GM23248 (cell line): ENCODE measurements around the genes SMAP1 and KCNQ5.

DNA sequence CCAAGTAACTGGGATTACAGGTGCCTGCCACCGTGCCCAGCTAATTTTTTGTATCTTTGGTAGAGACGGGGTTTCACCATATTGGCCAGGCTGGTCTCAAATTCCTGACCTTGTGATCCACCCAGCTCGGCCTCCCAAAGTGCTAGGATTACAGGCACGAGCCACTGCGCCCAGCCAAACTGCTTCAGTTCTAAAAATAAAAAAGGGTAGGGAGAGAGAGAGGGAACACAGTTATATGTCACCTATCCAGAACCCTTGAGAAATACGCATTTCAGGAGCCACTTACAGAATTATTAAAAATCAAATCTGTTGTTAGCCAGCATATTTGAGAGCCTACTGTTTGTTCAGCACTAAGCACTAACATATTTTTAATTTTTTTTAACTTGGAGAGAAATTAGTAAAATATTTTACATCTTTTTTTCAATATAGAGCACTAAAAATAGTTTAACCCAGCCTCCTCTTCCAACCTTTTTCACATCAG, 14.1 kb upstream of the SDHAF4 start:
- RAMPAGE, long total RNA, result no peak

- RAMPAGE, long total RNA, result no peak
Measured at GRCh38 chr6:70667515-70668763, at the start of gene SMAP1. SMAP1 (plus strand) TSS chr6:70667883.

- RAMPAGE, long total RNA, result no peak
Measured at GRCh38 chr6:70955660-70956231, 1.1 kb downstream of the B3GAT2 start.

DNA sequence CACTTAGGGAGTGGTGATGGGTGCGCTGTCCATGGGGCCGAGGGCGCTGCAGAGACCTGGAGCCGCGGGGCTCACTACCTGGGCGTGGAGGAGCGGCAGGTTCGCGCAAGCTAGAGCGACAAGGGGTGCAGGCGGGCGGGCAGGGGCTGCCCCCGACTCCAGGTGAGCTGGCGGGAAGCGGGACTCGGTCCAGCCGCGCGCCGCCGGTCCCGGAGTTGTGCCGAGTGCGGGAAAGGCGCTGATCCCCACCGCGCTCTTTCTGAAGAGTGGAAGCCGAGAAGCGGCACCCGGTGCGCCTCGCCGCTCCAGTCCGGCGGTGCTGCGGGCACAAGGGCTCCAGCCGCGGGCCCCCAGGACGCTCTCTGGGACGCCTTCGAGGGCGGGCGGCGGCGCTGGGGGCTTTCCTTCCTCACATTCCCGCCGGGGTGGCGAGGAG, 326 bp downstream of the B3GAT2 start:
- RAMPAGE, long total RNA, result no peak

DNA sequence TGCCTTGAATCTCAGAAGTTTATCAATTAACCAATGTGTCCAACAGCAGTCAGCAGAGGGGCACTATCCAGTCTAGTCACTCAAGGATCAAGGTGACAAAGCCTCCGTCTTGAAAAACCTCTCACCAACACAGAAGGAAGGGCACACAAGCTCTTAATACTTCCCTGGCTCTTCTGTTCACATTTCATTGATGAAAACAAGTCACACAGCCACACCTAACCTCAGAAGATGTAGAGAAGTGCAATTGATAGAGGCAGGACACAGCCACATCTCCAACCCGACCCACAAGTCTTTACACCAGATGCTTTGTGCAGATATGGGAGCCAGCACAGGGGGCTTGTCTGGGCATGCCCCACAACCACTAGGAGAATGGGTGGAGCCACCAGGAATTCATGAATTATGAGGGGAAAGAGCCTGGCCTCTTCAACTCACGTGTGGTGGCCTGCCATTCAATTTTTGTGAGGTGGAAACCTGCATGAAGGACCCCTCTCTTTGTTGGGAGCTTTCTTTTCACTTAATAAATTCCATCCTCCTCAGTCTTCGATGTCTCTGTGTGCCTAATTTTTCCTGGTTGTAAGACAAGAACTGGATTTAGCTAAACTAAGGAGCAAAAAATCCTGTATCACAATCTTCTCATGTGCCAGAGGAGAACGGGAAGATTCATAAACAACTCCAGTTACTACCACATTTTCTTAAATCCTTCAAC, 79.1 kb downstream of the OGFRL1 start:
- RAMPAGE, long total RNA, result no peak

- RAMPAGE, long total RNA, result no peak
Measured at GRCh38 chr6:72561236-72561602, 60.6 kb upstream of the KCNQ5 start.

- RAMPAGE, long total RNA, result no peak
Measured at GRCh38 chr6:72621950-72622722, at the start of gene KCNQ5. KCNQ5 (plus strand) TSS chr6:72622064.

DNA sequence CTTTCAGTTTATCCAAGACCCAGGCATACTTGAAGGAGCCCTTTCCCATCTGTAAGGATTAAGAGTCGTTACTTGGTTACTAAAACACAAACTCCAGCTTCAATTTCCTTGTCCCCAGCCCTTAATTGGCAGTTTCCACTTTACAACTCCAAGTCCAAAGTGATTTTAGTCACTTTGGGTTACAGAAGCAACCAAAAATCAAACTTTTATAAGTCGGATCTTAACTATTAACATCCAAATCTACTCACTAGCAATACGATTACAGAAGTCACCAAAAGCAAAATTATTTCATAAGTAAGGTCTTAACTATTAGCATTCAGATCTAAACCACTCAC, 1.4 kb downstream of the EEF1A1 start:
- RAMPAGE, long total RNA, result no peak

DNA sequence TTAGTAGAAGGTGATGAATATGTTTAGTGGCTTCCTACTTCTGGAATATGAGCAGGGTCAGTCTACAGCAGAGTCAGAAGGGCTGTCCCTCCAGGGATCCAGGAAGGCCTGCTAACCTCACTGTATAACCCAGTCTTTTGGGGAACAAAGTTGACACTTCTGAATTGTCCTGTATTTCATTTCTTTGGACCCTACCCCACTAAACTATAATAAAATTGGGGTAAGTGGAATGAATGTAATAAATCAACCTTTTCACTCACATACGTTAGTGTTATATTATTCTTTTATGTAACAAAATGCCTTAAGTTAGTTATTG, 191.0 kb downstream of the CD109 start:
- RAMPAGE, long total RNA, result no peak

DNA sequence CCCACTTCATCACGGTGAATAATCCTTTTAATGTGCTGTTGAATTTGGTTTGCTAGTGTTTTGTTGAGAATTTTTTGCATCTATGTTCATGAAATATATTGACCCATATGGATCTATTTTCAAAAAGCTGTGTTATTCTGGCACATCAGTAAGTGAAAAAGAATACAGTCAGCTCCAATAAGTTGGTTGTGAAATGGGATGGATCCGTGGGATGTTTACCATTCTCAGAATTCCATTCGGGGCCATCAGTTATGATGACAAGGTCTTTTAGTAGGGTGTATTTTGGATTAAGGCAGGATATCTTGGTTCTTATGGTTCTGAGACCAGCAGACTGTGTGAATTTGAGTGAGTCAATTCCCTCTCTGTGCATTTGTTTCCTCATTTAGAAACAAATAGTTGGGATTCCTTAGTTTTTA, 287.3 kb downstream of the CD109 start:
- RAMPAGE, long total RNA, result no peak

- RAMPAGE, long total RNA, result no peak
Measured at GRCh38 chr6:74075379-74075909, 379.4 kb downstream of the CD109 start.

- RAMPAGE, long total RNA, result no peak
Measured at GRCh38 chr6:74137897-74138621, 442.1 kb downstream of the CD109 start.

DNA sequence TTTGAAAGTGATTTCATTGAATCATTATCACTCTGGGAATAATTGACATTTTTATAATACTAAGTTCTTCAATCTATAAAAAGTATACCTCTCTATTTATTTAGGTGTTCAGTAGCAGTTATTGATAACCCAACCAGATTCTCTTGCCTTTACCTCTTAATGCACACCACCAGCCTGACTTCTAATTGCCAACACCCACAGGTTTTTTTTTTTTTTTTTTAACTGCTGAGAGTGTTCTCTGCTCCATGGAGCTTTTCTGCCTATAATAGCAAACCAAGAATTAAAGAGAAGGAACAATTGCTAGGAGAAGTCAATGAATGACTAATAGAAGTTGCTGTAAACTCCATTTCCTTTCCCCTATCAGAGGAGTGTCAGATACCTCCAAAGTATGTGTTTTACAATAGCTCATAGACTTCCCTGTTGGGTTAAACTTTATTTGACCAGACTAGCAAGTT, 707.6 kb downstream of the COL12A1 start:
- RAMPAGE, long total RNA, result no peak

DNA sequence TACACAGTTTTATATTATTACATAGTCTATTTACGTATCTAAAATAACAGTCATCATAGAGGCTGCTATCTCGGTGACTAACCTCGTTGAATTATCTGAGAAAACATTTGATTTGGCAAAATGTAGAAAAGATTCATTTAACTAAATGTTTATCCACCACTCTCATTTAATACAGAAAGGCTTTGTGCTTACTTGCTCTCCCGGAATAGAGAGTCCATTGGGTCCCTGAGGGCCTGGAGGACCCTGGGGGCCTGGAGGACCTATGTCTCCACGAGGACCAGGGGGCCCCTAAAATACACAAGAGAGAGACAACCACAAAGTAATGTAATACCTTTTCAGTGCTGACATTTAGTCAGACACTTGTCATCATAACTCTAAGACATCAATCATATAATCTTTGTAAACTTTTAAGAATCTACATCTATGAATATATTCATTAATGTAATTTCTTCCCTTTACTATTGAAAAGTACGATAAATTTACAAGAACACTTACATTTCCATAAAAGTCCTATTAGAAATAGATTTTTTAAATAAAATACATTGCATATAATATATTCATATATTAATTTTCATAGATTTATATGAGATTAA, 103.4 kb downstream of the COL12A1 start:
- RAMPAGE, long total RNA, result no peak

DNA sequence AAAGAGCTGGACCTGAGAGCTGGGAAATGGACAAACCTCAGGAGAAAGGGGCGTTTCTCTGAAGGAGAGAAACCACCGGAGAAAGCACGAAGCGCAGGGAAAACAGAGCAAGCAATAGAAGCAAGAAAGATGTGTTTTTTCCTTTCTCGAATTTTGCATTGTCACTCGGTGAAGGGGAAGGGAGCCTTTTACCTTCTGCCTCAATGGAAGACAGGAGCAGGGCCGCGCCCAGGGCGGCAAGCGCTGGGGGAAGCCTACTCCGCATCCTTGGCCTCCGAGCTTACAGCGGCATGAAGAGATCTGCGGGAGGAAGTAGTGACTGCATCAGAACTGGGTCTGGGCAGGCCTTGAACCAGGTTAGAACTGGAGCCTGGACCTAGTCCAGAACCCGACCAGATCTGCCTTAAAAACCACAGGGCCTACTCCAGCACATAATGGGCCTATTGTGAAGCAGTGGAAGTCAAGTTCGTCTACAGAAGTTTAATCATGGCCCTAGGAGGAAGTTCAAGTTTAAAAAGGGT, 3.3 kb downstream of the COL12A1 start:
- RAMPAGE, long total RNA, result no peak

DNA sequence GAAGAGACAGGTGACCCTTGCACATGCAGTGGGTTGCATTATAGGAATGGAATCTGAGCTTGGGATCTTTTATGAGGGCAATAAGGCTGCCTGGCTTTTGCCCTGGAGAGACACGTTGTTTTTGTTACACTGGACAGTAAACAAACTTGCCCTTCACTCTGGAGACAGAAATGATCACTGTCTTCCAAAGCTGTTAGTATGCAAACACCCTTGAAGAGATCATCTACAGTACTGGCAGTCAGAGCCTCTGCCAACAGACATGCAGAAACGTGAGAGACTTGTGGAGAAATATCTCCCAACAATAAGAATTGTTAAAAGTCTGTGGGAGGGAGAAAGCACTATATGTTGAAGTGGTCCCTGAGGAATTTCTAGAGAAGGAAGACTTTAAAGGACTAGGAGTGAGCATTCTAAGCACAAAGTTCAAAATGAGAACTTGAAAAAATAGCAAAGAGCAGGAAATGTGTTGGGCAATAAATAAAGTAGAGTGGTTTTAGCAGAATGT, 6.2 kb upstream of the COL12A1 start:
- RAMPAGE, long total RNA, result no peak

DNA sequence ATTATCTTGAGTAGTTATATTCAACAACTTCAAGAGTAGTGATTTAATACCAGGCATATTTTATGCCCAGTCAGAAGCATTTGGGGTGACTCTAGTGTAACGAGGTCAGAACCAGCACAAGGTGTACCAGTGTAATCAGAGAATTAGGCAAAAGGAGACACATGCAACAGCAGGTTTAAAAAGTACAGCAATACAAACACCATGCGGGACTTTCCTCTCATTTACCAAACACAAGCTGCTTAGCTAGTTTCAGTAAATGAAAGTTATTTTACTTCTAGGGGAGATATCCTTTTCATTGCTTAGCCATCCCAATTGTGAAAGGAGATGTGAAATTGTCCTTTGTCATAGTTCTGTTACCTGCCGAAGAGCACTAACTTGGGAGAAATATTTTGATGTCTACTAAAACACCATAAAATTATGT, 811 bp downstream of the FILIP1 start:
- RAMPAGE, long total RNA, result no peak

- RAMPAGE, long total RNA, result no peak
Measured at GRCh38 chr6:75603502-75603968, 1.9 kb downstream of the SENP6 start.

- RAMPAGE, long total RNA, result no peak
Measured at GRCh38 chr6:76441734-76442405, 369.4 kb upstream of the IMPG1 start.

DNA sequence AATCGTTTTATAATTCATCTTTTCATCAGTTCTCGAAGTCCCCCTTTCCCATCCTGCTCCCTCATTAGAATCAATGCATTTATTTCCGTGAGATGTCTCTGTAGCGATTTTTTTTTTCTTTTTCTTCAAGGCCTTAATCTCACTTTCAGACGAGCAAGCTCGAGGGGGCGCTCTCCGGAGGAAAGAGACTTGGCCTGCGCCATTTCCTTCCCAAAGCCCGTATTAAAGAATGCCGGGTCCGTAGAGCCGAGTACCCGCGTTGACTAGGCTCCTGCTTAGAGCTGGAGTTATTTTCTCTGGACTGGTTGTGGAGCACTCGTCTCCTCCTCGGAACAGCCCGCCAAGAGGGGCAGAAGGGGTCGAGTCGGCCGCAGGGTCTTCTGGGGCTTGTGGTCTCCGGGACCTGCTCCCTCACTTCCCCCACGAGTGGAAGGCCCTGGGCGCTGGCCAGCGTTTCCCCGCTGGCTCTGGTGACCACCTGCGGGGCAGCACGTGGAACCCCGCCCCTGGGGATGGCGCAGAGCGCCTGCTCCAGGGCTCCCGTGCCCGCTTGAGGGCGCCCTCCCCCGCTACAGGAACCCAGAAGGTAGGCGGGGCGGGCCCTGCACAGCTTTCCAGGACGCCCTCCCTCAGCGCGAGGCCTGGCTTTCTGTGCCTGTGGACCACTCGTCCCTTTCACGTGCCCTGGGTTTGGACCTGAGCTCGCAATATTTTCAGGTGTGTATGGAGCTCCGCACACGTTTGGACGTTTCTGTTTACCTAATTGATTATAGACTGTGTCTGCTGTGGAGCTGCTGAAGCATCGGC, 2.6 kb upstream of the MEI4 start:
- RAMPAGE, long total RNA, result no peak